IMR-90 (cell line): ENCODE measurements around a stretch of chr7.

DNA sequence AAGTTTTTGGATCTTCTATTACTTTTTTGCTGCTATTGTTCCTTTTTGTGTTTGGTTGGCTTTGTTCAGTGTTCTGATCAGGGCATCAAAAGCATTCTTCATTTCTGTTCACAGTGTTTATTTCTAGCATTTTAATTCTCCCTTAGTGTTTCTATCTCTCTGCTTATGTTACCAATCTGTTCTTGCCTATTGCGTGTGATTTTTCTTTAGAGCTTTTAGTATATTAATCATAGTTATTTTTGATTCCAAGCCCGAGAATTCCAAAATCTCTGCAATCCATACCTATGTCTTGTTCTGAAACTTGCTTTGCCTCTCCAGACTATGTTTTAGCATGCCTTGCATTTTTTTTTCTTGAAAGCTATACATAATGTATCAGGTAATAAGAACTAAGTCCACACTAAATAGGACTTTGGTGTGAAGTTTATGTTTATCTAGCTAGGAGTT is 95.3 kb upstream of the ETV1 start:
- RRBS = no CpG with 5 or more reads among the region's 2 CpGs
CAGE:
- cytosol, long polyA plus RNA = no peak
- long polyA plus RNA = no peak
- nucleus, long polyA plus RNA = no peak

DNA sequence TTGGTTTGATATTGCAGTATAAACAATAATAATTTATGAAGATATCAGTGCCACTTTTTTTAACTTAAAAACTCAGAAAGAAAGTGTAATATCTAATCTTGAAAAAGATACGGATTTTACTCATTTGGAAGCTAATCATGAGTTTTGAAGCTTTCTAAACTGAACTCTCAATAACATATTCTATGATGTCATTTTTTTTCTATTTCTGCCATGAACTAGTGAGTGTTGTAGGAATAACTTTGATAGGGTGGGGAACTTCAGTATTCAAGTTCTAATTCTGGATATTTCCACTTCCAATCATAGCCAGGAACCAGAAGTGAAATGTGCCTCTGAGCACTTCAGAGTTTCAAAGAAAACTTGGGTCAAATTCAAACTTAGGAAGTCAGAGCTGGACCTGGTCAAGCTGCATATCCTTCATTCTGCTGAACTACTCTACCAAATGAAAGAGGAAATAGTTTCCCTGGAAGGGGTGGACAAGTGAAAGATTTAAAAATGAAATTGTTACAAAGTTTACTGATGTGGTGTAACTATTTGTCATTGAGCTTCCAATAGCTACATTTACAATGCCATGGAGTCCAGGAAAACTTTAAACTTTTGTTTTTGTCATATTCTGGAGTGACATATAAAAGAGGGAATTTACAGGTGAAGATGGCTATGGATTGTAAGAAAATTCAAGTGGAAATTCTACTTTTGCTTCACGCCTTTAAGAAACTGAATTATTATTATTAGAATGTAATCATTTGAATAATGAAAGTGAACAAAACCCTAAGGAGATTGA is 744 bp downstream of the AGMO start:
- RRBS = no CpG with 5 or more reads among the region's 2 CpGs
CAGE:
- cytosol, long polyA plus RNA = no peak
- long polyA plus RNA = no peak
- nucleus, long polyA plus RNA = no peak

GRCh38 chr7:15829555-15830180 is 143.2 kb upstream of the MEOX2 start:
- RRBS = no CpG with 5 or more reads among the region's 3 CpGs
CAGE:
- cytosol, long polyA plus RNA = no peak
- long polyA plus RNA = no peak
- nucleus, long polyA plus RNA = no peak

DNA sequence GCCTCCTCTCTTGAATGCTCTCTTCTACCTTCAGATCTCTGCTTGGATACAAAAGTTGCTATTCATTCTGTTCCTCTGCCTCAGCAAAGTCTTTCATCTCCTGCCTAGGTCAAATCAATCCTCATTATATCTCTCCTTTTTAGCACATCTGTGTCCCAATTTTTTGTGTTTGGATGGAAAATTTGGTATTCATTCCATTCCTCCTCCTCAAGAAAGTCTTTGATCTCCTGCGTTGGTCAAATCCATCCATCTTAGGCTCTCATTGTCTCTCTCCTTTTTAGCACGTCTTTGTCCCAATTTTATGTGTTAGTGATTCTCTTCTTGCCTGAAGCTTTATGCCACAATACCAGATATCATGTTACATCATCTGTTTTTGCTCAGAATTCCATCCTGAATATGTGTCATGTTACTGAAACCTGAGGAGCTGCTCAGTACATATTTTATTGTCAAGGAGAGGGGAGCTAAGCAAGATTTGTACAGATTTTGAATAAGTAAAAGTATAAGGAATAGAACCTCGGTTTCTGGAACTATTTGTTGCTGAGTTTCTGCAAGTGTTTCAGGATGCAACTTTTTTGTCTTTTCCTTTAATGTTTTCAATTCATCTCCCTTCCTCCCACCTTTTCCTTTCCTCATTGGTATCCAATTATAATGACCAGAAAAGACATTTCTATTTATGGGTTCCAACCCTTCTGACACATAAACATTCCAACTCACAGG is 292.0 kb downstream of the CRPPA start:
- RRBS = no CpG with 5 or more reads among the region's 3 CpGs
CAGE:
- cytosol, long polyA plus RNA = no peak
- long polyA plus RNA = no peak
- nucleus, long polyA plus RNA = no peak

GRCh38 chr7:16202593-16203064 is 218.7 kb downstream of the CRPPA start:
- RRBS = no CpG with 5 or more reads among the region's 1 CpG
CAGE:
- cytosol, long polyA plus RNA = no peak
- long polyA plus RNA = no peak
- nucleus, long polyA plus RNA = no peak

DNA sequence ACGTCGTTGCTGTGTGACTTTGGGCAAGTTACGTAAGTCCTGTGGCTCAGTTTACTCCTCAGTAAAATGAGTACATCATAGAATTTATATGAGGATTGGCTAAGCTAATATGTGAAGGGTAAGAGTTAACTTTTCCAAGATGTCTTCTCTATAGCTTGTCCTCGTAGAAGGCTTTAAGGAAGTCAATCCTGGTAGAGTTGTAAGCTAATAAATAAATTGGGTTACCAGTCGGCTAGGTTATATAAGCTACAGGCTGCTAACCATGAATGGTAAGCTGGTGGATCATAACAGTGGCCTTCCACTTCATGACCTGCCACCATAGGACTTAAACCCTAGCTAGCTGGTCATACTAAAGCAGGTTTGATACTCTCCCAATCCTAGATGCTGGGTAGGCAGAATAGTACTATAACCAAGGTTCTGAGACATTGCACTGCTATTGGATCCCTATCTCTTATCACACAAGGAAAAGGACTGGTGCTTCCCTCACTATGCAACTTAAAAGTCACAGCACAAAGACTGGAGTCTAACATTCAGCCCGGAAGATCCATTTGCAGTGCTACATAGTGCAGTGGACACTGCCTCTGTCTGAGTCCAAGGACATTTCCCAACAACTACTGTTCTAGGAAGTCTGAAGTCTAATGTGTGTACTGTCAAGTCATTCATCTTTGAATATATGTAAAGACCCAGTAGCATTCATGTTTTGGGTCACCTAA is 156.3 kb downstream of the CRPPA start:
- RRBS = no CpG with 5 or more reads among the region's 6 CpGs
CAGE:
- cytosol, long polyA plus RNA = no peak
- long polyA plus RNA = no peak
- nucleus, long polyA plus RNA = no peak

DNA sequence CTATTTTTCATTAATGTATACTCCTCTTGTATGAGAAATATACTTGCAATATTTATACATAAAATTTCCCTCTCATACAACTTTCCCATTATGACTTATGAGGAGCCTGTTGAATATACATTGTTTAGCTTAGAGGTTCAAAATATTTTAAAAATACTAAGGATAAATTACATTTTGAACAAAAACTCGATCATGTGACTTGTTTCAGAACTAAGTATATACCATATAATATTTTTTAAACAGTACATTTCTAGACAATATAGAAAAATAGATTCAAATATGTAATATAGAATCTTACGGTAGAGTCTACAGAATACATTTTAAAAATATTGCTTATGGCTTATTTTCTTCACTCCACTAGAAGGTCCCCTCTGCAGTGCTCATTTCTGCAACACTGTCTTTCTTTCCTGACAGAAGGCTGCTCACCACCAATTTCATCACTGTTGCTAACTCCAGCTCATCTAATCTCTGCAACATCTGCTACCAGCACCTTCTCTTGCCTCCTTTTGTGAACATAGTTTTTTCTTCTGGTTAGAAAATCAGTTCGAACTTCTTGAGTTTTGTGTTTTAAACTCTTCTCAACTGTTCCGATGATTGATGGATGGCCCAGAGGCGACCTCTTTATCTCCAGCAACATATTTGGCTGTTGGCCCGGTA is 152.8 kb downstream of the CRPPA start:
- RRBS = no CpG with 5 or more reads among the region's 6 CpGs
CAGE:
- cytosol, long polyA plus RNA = no peak
- long polyA plus RNA = no peak
- nucleus, long polyA plus RNA = no peak

GRCh38 chr7:16660591-16661425 is 14.8 kb downstream of the BZW2 start:
- RRBS = no CpG with 5 or more reads among the region's 5 CpGs
CAGE:
- cytosol, long polyA plus RNA = start-site peak on the plus strand at chr7:16661198-16661264, 15 and 13 reads in 2 replicates
- long polyA plus RNA = no peak
- nucleus, long polyA plus RNA = no peak

DNA sequence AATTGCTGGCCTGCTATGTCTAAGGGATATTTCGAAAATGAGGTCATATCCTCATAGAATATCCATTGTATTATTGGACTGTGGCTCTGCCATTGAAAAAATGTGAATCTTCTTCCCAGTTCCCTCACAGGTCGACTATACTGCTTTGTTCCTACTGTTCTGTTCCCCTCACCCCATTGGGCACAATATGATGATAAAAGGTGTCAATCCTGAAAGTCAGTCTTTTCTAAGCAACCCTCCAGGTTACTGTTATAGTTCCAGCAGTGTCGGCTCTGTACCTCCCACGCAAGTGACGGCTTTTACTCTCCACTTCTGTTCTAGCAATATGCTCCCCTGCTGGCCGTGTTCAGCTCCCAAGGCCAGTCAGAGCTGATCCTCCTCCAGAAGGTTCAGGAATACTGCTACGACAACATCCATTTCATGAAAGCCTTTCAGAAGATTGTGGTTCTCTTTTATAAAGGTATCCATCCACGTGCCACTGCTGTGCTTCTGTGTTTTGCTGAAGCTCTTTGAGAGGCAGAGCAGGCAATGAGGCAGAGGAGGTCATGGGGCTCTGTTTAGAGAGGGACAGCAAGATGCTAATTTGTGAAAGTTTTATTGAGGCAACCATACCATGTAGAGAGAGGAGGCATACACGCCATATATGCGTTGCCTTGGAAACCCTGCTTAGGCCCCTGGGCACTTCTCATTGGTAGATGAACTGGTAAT is 51.9 kb downstream of the BZW2 start:
- RRBS = no CpG with 5 or more reads among the region's 10 CpGs
CAGE:
- cytosol, long polyA plus RNA = no peak
- long polyA plus RNA = no peak
- nucleus, long polyA plus RNA = no peak

DNA sequence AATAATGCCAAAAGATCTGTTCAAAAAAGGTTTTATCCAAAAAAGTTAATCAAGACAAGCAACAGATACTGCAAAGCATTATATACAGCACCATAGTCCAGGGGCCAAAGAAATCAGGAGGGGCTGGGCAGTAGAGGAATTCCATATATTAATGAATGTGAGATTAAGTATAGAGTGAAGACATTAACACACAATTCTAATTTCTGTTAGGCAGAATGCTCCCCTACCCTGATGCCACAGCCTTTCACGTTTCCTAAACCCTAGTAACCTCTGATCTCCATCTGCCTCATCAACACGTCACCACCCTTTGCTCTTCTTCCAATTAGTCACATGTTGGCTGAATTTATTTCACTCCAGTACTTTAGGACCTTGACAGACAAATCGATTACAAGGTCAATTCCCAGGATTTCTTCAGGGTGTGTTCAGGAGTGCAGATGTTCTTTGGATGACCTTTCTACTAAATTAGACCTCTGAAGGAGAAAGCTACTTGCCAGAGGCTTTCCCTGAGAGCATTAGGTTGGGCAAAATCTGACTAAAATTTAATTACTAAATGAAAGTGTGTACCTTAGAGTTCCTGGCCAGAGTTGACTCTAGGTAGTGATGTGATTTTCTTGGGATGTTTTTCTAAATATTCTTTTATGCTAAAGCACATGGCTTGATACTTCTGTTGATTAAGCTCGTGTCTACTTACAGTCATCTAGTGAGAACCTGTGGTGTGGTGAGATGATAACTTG is 12.8 kb downstream of the AGR2 start:
- RRBS = no CpG with 5 or more reads among the region's 4 CpGs
CAGE:
- cytosol, long polyA plus RNA = no peak
- long polyA plus RNA = no peak
- nucleus, long polyA plus RNA = no peak

DNA sequence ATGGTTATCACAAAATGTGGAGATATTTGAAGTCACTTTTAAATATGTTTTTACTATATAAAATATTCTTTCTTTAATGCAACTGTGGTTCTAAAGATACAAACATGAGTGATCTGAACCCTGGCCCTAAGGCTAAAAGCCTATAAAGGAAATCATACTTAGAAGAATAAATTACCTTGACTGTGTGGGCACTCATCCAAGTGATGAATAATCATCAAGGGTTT is 3.9 kb downstream of the AGR2 start:
CAGE:
- cytosol, long polyA plus RNA = no peak
- long polyA plus RNA = no peak
- nucleus, long polyA plus RNA = no peak

DNA sequence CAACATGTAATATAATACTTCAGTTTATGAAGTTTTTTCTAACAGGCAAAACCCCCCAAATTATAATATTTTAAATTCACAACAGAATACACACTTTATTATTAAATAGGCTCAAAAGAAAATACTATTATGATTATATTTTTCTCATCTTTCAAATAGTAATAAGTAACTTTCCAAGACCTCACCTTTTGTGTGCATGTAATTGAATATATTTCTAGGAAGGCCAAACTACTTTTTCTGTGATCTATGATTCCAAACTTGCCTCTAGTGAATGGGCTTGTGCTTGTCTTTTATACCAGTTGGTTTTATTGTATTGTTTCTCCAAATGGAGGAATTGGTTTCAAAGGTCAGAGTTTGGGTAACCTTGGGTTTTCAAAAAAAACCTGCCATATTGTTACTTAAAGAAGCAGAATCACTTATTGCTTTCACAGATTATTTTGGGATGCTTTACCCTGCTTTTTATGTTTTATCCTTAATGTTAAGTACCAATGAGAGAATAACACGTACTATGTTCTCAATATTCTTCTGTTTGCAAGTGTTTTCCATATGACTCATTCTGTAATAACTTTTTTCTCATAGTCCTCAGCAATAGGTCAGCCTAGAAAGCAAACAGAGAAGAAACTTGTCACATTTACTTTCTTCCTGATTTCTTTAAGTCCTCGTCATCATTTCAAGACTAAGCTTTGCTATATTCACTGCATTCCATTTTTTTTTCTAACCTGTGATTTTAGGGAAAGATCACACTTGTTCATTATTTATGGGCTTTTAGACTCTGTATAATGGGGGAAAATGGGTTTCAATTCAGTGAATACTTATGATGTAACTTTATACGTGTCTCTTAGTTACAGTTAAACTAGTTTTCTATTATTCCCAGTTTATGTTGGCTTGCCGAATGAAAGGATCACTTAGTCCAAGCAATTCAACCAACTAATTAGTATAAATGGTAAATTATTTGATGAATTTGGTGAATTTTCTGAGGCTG is 6.7 kb upstream of the AGR2 start:
- RRBS = no CpG with 5 or more reads among the region's 4 CpGs
CAGE:
- cytosol, long polyA plus RNA = no peak
- long polyA plus RNA = no peak
- nucleus, long polyA plus RNA = no peak

GRCh38 chr7:16880667-16881084 is 1.1 kb downstream of the AGR3 start:
- RRBS = no CpG with 5 or more reads among the region's 2 CpGs
CAGE:
- cytosol, long polyA plus RNA = no peak
- long polyA plus RNA = no peak
- nucleus, long polyA plus RNA = no peak

GRCh38 chr7:16982639-16983099 is 100.9 kb upstream of the AGR3 start:
- RRBS = no CpG with 5 or more reads among the region's 3 CpGs
CAGE:
- cytosol, long polyA plus RNA = no peak
- long polyA plus RNA = no peak
- nucleus, long polyA plus RNA = no peak

GRCh38 chr7:17030595-17031026 is 148.8 kb upstream of the AGR3 start:
- RRBS = no CpG with 5 or more reads among the region's 2 CpGs
CAGE:
- cytosol, long polyA plus RNA = no peak
- long polyA plus RNA = no peak
- nucleus, long polyA plus RNA = no peak

DNA sequence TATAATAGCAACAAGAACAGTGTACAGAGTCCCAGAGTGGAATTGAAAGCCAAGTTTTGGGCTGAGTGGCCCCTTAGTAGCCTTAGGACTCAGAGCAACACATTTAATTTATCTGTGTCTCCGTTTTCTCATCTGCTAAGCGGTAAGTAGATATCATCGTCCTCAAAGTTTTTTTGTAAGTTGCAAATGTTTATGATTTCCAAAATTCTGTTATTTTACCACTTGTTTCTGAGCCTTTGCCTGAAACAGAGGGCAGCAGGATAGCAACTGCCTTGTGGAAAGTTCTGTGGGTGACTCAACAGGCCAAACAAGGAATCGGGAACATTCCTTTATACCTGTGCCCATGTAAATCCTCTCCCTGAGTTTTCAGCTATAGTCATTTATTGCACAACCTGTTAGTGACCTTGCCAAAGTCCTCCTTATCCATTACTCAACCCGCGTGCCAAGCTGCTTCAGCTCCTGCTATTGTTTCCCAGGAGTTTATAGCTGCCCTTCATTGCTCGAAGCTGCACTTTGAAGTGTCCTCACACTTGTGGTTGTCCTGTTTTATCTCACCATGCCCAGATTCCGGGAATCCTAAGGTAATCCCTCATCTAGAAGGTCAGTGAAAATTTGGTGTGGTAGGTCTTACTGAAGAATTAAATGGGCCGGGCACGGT is 199.1 kb upstream of the AHR start:
- RRBS = 95% methylated on average over 2 of the region's 10 CpGs
CAGE:
- cytosol, long polyA plus RNA = no peak
- long polyA plus RNA = no peak
- nucleus, long polyA plus RNA = no peak

DNA sequence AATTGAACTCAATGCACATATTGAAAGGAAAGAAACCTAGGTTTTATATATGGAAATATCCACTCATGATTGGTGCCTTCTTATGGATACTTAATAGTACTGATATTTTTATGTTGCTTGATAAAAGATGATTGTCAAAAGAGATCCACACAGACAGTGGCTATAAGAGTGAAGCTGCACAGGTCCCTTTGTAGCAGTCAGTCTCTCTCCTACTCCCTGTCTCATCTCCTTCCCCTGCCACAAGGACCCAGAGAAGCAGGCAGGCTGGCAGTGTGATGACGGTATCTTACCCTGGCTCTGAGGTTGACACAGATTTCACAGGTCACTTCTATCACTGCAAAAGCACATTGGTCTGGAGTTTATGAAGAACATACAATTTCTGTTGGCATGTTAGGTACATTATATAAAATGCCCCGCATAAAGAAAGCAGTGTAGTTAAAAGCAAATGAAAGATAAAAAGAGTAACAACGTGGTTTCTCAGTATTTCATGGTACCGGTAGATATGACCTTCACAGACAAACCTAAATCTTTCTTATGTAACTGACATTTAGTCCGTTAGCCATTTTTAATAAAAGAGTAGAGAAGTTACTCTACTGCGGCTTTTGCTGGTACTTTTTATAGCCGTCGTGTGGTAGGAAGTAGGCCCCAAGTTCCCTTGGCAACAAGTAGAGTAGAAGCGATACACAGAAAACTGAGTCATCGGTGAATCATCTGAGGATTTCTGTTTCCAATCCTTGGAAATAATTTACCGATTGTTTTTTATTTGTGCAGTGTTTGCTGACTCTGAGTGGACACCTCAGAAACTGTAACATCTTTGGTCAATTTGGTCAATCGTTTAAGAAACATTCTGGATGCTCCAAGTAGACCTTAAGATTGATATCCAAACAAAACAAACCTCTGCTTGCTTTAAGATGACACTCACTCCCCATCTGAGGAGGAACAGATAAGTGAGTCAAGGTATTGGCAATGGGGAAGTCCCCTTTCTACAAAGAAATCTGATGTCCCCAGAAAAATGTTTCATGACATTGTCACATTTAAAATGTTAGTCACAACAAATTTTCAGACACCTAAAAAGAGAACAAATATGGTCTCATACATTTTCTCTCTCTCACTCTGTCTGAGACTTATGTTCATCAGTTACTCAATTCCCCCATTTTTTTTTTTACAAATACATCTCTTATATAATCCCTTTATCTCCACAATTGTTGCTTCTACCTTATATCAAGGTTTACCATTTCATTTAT is 64.1 kb upstream of the AHR start:
- RRBS = no CpG with 5 or more reads among the region's 12 CpGs
CAGE:
- cytosol, long polyA plus RNA = no peak
- long polyA plus RNA = no peak
- nucleus, long polyA plus RNA = no peak

DNA sequence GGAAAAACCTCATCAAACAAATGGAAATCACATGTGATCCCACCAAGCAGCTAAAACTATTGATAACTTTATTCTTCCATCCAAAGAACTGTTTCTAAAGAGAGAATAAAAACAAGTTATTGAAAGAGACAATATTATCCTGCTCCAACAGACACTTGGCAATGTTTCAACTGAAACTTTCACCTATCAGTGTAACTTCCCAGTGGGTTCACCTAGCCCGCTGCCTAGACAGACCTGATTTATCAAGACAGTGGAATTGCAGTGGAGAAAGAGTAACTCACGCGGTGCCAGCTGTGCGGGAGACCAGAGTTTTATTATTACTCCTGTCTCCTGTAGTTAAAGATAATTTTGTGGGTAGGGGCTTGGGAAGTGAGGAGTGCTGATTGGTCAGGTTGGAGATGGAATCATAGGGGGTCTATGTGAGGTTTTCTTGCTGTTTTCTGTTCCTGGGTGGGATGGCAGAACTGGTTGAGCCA is 199.8 kb downstream of the AHR start:
- RRBS = no CpG with 5 or more reads among the region's 4 CpGs
CAGE:
- cytosol, long polyA plus RNA = no peak
- long polyA plus RNA = no peak
- nucleus, long polyA plus RNA = no peak

CAGE:
- cytosol, long polyA plus RNA = no peak
- long polyA plus RNA = no peak
- nucleus, long polyA plus RNA = no peak
These were observed 209.2 kb downstream of the AHR start for GRCh38 chr7:17507719-17507934.

GRCh38 chr7:17679305-17679826 is 260.9 kb downstream of the SNX13 start:
- RRBS = no CpG with 5 or more reads among the region's 5 CpGs
CAGE:
- cytosol, long polyA plus RNA = no peak
- long polyA plus RNA = no peak
- nucleus, long polyA plus RNA = no peak